Skeletal muscle tissue (tissue), 7 donors: ENCODE data around the gene RANBP2.

DNA sequence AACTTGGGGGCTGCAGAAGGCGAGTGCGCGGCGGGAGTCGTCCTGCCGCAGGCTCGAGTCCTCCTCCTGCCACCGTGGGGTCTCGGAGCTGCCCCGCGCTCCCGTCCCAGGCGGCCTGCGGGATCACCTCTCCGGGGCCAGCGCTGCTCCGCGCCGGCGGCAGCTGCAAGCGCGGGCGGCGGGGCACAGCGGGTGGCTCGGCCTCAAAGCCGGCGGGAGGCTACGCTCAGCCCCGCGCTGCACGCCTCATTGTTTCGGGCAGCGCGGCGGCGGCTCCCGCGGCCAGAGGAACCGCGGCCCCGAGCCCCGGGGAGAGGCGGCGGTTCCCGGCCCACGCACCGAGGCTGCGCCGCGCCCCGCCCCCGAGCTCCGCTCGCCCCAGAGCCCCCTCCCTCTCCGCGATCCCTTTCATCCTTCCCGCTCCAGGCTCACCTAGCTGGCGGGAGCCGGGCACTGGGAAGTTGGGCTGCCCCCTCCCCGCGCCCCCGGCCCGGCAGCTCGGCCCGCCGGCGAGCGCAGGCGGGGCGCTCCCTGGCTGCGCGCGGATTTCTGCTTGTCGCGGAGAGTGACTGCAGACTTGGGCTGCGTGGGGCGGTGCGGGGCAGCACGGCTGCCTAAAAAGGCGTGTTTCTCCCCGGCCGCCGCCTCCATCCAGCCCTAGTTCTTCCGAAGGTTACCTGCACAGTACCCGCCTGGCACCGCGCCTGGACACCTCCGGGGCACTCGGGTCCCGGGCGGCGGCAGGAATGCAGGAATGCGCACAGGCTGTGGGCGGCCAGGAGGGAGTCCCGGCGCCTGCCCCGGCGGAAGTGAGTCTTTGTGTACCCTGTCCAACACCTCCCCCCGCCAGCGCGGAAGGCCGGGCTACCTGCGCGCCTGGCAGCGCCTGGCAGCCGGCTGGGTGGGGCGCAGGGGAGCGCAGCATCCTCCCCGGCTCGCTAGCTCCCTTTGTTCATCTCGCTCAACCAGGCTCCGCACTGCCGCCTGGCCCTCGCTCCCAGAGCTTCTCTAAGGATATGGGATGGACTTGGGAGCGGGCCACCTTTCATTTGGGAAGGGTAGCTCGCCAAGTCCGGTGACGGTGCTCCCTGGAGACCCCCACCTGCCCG lies 686 bp upstream of the ST6GAL2 start:
- PRO-cap, 3 experiments, result no peak in any of the 3 experiments
- RAMPAGE, long total RNA, result no peak
- RRBS, 2 experiments, result 2% methylated on average over 61 to 68 of the region's 120 CpGs

DNA sequence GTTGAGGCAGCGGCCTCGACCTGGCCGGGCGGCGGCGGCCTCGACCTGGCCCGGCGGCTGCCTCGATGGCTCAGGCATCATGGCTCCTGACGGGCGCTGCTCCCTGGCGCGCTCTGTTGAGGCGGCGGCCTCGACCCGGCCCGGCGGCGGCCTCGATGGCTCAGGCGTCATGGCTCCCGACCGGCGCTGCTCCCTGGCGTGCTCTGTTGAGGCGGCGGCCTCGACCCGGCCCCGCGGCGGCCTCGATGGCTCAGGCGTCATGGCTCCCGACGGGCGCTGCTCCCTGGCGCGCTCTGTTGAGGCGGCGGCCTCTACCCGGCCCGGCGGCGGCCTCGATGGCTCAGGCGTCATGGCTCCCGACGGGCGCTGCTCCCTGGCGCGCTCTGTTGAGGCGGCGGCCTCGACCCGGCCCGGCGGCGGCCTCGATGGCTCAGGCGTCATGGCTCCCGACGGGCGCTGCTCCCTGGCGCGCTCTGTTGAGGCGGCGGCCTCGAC lies 2.0 kb downstream of the RGPD4 start:
- PRO-cap, 3 experiments, result no peak in any of the 3 experiments
- RAMPAGE, long total RNA, result no peak
- RRBS, 2 experiments, result no CpG with 5 or more reads among the region's 71 CpGs

- PRO-cap, 3 experiments, result no peak in any of the 3 experiments
- RAMPAGE, long total RNA, result no peak
- RRBS, 2 experiments, result no CpG with 5 or more reads among the region's 12 CpGs
These were observed 28.0 kb downstream of the SULT1C2 start for GRCh38 chr2:108316568-108317170.

GRCh38 chr2:108596099-108596828 lies 62.0 kb downstream of the LIMS1 start:
- PRO-cap, 3 experiments, result no peak in any of the 3 experiments
- RAMPAGE, long total RNA, result no peak
- RRBS, 2 experiments, result no CpG with 5 or more reads among the region's 11 CpGs

GRCh38 chr2:108636216-108636734 lies 83.0 kb upstream of the RANBP2 start:
- PRO-cap, 3 experiments, result peak in 1 of 3 experiments; most common plus-strand start chr2:108636553 (in 1)
- RAMPAGE, long total RNA, result no peak
- RRBS, 2 experiments, result no CpG with 5 or more reads among the region's 1 CpG

- PRO-cap, 3 experiments, result peak in 3 of 3 experiments; most common plus-strand start chr2:108719482 (in 1); most common minus-strand start chr2:108719383 (in 3)
- RAMPAGE, long total RNA, result start-site peak on the plus strand at chr2:108719495-108719540, 308 and 154 reads in 2 replicates
- RRBS, 2 experiments, result 2 to 3% methylated on average over 10 to 11 of the region's 92 CpGs
These were observed at the start of gene RANBP2 for GRCh38 chr2:108719198-108720002. Gene RANBP2, plus strand, starts transcription at chr2:108719482.

DNA sequence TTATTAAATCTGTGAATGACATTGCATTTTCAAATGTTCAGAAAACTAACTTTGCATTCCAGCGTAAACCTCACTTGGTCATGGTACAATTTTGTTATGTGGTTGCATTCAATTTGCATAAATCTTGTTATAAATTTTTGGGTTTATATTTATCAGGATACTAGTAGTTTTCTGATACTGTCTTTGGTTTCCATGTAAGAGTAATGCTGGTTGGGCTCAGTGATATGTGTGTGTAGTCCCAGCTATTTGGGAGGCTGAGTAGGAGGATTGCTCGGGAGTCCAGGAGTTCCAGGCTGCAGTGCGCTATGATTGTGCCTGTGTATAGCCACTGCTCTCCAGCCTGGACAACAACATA lies 12.5 kb upstream of the CCDC138 start:
- PRO-cap, 3 experiments, result no peak in any of the 3 experiments
- RAMPAGE, long total RNA, result no peak
- RRBS, 2 experiments, result no CpG with 5 or more reads among the region's 3 CpGs

- PRO-cap, 3 experiments, result no peak in any of the 3 experiments
- RAMPAGE, long total RNA, result no peak
- RRBS, 2 experiments, result no CpG with 5 or more reads among the region's 5 CpGs
These were observed 84.4 kb downstream of the EDAR start for GRCh38 chr2:108904473-108905247.

GRCh38 chr2:108982133-108982849 lies 6.7 kb downstream of the EDAR start:
- PRO-cap, 3 experiments, result no peak in any of the 3 experiments
- RAMPAGE, long total RNA, result no peak
- RRBS, 2 experiments, result no CpG with 5 or more reads among the region's 10 CpGs

GRCh38 chr2:109217555-109217754 lies 88.5 kb downstream of the SH3RF3 start:
- PRO-cap, 3 experiments, result no peak in any of the 3 experiments
- RAMPAGE, long total RNA, result no peak
- RRBS, 2 experiments, result 14 to 16% methylated on average over 2 of the region's 3 CpGs

DNA sequence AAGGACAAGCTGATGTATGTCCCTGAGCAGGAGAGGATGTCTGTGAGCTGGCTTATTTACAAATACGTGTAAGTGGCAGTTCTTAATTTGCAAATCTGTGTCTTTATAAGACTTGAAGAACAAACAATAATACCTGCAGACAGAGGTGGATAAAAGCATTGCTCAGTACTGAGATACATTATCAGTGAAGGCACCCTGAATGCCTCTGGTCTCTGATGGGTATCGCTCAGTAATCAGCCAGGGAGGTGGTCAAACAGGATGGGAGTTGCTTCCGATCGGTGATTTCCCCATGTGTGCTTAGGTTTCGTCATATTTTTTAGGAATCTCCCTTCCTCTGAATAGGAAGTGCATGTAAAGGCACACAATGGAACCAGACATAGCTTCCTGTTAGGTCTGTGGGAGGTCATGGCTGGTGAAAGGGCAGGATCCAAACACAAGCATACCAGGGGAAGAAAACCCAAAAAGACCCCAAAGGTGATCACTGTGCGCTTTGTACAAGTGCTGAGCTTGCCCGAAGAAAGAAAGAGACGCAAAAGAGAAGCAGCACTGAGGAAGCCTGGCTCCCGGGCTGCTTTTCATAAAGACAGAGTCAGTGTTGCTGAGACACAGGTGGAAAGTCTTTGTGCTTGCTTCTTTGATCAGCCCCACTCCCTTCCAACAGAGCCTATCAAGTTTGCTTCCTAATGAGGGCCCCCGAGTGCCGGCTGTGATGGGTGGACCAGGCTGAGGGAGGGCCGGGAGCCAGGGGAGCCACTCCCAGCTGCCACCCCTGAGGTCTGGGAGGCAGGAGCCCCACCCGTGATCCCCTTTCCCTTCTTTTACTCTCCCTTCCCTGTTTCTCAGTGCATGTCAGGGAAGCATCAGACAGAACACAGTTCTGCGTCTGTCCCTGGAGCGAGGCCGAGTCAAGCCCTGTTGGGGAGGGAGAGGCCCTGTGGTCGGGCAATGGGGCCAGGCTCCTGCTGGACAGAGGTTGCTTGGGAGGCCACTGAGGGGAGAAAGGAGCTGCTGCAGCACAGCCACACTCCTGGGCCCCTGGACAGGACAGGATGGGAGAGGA lies 138.2 kb downstream of the SH3RF3 start:
- PRO-cap, 3 experiments, result peak in 2 of 3 experiments; most common minus-strand start position 235 of the sequence (in 2)
- RAMPAGE, long total RNA, result no peak
- RRBS, 2 experiments, result 45% methylated on average over 3 of the region's 17 CpGs; no CpG with 5 or more reads in 1 of the 2 experiments

DNA sequence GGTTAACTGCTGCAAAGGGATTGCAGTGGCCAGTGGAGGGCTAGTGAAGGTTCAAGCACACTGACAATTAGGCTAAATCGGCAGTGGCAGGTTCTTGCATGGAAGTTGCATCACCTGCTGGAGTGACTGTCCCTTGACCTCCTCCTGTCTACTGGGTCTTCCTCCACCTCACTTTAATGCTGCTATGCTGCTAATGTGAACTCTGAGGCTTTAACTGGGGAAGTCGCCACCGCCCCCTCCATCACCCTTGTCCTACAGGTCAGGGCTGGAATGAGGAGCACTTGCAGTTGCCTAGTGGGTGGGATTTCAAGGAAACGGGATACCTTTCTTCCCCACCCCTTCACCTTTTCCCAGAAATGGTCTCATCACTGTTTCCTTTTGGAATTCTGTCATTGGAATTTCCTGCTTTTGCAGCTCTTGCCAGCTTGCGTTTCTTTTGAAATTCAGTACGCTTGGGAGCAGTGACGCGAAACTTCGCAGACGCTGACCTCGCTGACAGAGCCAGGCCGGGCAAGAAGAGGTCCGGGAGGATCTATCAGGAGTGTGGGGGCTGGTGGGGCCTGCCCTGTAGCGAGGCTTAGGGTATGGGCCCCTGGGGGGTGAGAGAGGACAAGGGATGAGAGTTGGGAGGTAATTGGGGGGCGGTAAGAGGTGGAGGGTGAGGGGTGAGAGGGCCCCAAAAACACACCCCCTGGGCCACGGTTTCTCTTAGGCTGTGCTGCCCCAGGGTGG lies 150.4 kb downstream of the SH3RF3 start:
- PRO-cap, 3 experiments, result peak in 1 of 3 experiments; most common plus-strand start position 477 of the sequence (in 1)
- RAMPAGE, long total RNA, result no peak
- RRBS, 2 experiments, result no CpG with 5 or more reads among the region's 16 CpGs

DNA sequence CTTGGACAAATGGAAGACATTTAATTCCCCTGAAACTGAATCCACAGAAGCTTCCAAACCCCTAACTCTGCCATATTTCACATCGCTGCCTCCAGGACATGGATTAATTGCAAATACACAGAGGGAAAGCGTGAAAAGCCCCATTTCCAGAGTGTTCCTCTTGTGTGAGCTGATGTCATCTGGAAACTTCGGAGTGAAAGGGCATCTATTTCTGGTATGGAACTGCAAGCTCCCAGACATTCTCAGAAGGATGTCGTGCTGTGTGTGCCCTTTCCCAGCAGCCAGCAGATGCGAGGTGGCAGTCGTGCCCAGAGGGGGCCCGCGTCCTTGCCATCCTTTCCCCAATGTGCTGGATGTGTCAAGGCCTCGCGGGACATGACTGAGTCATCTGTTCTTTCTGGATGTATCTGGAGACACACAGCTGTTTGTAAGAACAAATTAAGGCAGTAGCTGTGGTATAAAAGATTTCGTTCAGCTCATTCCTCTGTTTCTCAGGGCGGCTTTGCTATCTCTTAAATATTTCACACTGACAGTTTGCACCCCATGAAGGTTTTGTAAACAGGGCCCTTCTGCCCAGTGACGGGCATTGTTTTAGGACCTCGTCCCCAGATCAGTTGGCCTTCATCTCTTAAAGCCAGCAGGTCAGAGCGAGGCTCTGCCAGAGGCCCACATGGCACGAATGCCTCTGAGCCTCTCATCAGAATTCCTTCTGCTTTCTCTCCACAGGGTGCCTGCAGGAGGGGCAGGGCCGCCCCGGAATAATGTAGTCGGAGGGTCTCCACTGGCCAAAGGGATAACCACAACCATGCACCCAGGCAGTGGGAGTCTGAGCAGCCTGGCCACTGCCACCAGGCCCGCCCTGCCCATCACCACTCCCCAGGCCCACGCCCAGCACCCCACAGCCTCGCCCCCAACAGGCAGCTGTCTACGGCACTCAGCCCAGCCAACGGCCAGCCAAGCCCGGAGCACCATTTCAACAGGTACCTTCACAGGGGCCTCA lies 177.3 kb downstream of the SEPTIN10 start:
- PRO-cap, 3 experiments, result peak in 2 of 3 experiments; most common plus-strand start position 239 of the sequence (in 1); most common minus-strand start position 166 of the sequence (in 1)
- RAMPAGE, long total RNA, result no peak
- RRBS, 2 experiments, result no CpG with 5 or more reads among the region's 25 CpGs

- PRO-cap, 3 experiments, result peak in 1 of 3 experiments; most common plus-strand start chr2:109457590 (in 1)
- RAMPAGE, long total RNA, result no peak
- RRBS, 2 experiments, result no CpG with 5 or more reads among the region's 17 CpGs
These were observed 156.0 kb downstream of the SEPTIN10 start for GRCh38 chr2:109457427-109458589.

- PRO-cap, 3 experiments, result no peak in any of the 3 experiments
- RAMPAGE, long total RNA, result no peak
- RRBS, 2 experiments, result no CpG with 5 or more reads among the region's 8 CpGs
These were observed 102.6 kb downstream of the SEPTIN10 start for GRCh38 chr2:109510981-109511721.

GRCh38 chr2:109555833-109556359 lies 57.9 kb downstream of the SEPTIN10 start:
- PRO-cap, 3 experiments, result no peak in any of the 3 experiments
- RAMPAGE, long total RNA, result no peak
- RRBS, 2 experiments, result no CpG with 5 or more reads among the region's 2 CpGs

DNA sequence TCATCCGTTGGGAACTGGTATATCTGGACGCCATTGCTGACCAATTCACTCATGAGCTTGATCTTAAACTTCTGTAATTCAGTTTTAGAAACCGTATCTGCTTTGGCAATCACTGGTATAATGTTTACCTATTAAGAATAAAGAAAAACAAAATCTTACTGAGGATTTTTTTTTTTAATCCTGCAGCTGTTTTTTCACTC lies 46.0 kb downstream of the SEPTIN10 start:
- PRO-cap, 3 experiments, result no peak in any of the 3 experiments
- RAMPAGE, long total RNA, result no peak
- RRBS, 2 experiments, result no CpG with 5 or more reads among the region's 3 CpGs

DNA sequence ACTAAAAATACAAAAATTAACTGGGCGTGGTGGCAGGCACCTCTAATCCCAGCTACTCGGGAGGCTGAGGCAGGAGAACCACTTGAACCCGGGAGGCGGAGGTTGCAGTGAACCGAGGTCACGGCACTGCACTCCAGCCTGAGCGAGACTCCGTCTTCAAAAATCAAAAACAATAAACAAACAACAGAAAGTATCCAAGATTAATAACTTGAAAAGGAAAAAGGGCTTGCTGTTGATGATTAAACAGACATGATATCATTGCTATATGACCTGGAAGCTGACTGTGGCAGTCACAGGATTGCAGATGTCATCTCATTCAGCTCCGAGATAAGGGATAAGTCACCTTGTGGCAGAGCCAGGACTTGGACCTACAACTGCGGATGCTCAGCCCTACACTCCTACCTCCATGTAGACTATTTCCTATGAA lies 16.8 kb downstream of the SOWAHC start:
- PRO-cap, 3 experiments, result no peak in any of the 3 experiments
- RAMPAGE, long total RNA, result no peak
- RRBS, 2 experiments, result no CpG with 5 or more reads among the region's 10 CpGs

- PRO-cap, 3 experiments, result no peak in any of the 3 experiments
- RAMPAGE, long total RNA, result no peak
- RRBS, 2 experiments, result no CpG with 5 or more reads among the region's 6 CpGs
These were observed 23.6 kb downstream of the SOWAHC start for GRCh38 chr2:109637780-109638156.

DNA sequence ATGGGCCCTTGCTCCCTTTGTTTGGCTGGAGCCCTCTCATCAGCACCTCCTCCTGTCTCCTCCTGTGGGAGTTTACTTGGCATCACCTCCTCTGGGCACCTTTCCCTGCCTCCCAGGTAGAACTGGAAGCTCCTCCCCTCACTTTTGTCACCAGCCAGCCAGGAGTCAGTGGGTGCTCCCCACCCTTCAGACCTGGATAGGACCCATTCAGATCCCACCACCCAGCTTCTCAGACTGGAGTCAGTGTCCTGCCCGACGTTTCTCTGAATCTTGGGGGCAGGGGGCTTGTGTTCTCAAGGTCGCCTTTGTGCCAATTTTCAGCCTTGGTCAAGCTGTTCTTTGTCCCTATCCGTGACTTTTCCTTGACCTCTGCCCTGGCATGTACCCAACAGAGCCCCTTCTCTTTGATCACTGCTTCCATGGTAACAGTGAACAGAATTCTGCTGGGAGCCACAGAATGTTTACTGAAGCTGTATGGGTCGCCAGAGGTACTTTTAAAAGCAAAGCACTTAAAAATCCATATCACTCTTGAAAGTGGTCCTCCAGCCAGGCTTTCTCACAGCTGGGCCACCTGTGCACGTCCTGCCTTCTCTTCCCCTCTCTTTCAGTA lies 63.0 kb downstream of the SOWAHC start:
- PRO-cap, 3 experiments, result no peak in any of the 3 experiments
- RAMPAGE, long total RNA, result no peak
- RRBS, 2 experiments, result no CpG with 5 or more reads among the region's 6 CpGs